Peritoneum (tissue), 1 donor: ENCODE results near the gene RBFA.

DNA sequence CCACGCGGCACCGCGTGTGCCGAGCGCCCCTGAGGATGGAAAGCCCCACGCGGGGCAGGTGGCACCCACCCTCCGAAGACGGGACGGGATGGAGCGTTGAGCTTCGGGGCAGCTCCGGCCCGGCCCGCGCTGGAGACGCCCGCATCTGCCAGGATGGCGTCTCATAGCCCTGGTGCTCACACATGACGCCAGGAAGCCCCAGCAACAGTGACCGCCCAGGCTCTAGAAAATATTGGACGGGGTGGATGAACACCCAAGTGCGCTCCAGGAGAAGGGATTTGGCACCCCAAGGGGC, 2.5 kb upstream of the NFATC1 start:
- PRO-cap: no peak

GRCh38 chr18:79394582-79394817, 1.2 kb upstream of the NFATC1 start:
- PRO-cap: no peak

DNA sequence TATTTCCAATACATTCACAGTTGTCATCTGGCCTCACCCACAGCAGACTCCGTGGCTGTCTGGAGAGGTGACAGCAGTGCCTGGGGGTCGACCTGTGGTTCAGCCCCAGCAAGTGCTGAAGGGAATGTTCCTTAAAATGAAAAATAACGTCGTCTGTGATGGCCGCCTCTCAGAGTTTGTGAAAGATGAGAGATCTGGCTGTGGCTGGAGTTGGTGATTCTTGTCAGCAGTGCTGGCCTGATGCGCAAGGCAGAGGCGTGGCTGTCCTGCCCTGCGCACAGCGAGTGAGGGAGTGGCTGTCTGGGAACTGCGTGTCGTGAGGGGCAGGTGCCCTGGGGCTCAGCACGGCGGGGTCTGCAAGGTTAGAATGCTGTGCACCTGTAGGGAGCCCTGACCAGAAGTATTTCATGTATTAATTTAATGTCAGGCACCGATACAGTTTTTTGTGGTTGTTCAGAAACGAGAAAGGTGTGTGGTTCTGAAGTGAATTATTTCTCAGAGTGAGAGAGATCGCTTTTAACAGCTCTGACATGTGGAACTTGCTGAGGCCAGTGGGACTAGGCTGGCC, 8.8 kb downstream of the NFATC1 start:
- PRO-cap: no peak

- PRO-cap: no peak
Observed at GRCh38 chr18:79432227-79432723, 36.5 kb downstream of the NFATC1 start.

GRCh38 chr18:79459255-79459867, 63.6 kb downstream of the NFATC1 start:
- PRO-cap: no peak

DNA sequence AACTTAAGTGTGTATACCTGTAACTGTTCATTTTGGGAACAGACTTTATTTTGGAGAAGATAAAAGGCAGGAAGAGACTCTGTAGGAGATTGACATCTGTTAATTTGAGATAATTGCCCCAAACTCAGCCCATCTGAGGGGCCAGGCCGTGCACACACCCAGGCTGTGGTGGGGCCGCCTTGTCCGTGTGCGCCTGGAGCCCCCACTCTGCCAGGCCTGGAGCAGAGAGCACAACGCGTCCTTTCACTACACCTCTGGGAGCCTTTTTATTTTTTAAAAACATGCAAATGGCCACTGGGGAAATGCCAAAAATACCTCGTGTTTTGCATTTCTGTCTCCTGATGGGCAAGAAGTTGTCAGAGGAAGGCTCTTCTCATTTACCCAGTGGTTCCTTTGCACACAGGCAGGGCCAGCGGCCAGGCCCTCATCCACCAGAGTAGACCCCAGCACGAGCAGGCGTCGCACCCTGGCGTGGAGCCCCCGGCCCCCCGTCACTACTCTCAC, 64.6 kb downstream of the NFATC1 start:
- PRO-cap: no peak

DNA sequence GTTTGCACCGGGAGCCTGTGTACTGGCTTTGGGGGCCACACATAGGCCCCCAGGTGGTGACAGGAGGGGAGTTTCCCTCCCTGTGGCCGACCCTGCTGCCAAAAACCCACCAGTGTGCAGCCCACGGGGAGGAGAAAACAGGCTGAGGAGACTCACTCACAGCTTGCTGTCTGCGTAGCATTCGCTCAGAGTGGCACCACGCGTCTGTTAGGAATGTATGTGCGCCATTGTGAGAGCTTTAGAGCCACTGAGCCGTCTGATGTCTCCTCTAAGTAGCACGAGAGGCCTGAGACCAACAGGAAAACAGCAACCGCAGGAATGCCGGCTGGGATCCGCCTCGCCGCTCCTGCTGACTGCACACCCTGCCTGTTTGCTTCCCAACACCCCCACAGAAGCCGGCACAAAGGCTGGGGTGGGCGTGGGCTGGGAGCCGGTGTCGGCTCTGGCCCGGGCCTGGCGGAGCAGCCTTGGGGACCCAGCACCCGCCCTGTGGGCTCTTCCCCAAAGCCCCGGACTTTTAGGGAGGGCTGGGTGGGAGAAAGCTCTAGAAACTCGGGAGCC, 89.4 kb downstream of the NFATC1 start:
- PRO-cap: no peak

DNA sequence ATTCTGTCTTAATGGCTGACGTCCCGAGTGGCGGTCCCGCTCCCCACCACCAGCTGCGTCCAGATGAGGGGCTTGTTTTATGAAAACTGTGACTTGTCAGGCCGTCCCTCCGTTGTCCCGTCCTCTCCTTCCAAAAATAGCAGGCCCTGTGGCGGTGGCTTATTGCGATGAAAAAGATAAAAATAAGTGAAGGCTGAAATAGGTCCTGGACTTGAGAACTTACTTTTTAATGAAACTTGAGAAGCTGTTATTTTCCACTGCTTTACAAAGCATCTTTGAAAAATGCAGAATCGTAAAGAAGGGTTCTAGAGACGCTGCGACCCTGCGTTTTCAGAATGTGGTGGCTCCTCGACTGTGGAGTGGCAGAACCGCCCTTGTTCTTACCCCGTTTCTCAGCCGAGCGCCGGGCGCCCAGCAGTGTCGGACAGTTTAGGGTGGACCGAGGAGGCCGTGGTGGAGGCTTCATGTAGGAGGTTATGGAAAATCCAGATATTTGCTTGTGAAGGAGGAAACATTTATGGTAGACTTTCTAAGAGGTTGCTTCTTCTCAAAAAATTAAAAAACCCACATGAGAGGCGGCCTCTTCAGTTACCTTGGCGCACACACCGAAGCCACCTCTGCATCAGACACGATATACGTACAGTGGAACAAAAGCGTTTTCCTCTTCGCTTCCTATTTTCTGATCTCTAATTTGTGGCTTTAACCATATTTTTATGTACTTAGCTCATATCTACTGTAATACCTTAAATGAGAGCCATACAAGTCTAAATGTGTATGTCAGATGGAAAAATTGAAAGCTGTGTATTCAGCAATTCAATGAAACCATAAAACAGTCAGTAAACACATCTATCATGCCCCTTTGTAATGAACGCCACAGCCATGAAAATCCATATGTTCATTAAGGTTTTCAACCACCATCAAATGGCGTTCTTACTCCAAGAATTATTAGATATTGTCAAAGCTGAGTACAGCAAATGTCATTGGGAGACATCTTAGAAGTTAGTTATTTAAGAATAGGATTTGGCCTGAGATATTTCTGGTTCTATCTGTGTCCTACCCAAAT, 120.7 kb downstream of the NFATC1 start:
- PRO-cap: no peak

DNA sequence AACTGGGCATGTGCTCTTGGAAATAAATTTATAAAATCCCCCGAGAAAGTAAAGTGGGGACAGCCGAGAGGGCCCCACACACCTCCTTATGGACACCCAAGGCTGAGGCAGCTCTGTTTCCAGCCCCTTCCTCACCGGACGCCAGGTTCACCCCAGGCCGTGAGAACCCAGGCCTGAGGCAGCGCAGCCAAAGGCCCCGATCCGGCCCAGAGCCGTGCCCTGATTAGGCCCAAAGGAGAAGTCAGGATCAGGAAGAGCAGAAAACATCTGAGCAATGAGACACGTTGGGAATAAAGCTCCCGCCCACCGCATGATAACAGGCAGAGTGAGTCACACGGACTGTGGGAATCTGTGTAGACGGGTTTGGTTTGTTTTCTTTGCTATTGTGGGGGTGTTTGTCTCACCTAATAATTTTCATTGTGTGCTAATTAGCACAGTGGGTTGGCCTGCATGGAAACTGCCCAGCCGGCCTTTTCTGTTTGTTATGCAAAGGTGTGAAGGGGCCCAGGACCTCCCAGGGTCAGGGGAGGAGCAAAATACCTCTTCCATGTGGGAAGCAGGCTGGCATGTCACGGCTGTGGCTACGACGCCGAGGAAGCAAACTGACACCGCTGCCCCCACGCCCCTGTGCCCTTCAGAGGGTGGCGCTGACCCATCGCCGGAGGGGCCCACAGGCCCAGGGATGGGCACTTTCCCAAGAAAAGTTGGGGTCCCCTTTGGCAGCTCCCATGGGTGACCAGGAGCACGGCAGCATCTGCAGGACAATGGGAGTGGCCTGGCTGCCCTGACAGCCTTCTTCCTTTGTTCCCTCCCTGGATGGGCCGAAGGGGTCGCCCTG, 68.5 kb upstream of the CTDP1 start:
- PRO-cap: no peak

- PRO-cap: no peak
Observed at GRCh38 chr18:79735110-79735617, 55.6 kb downstream of the CTDP1 start.

GRCh38 chr18:79738315-79738766, 58.7 kb downstream of the CTDP1 start:
- PRO-cap: no peak

DNA sequence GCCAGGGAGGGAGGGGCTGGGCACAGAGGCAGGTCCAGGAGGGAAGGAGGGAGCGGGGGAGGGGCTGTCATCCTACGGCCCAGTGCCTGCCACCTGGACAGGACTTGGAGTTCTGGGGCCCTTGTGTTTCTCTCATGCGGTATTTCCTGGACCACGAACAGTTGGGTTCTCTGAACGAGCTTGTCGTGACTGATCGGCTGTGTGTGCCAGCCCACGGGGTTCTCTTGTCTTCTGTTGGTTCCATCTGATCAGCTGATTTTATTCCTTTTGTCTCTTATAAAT, 46.5 kb upstream of the KCNG2 start:
- PRO-cap: no peak

DNA sequence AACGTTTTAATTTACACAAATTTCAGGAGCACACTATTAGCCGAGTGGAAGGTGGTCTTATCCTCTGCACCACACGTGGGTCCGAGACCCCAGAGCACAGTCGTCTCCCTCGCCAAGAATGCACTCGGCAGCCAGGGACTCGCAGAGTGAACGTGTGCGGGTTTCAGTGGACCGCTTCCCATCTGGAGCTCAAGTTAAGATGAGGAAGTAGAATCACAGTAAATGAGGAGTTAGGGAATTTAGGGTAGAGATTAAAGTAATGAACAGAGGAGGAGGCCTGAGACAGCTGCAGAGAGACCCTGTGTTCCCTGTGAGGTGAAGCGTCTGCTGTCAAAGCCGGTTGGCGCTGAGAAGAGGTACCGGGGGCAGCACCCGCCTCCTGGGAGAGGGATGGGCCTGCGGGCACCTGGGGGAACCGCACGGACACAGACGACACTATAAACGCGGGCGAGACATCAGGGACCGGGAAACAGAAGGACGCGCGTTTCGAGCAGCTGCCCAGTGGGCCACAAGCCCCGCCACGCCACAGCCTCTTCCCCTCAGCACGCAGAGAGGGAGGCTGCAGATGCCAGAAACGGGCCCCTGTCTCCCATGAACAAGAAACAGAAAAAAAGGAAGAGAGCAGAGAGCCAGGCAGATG, 5.5 kb upstream of the KCNG2 start:
- PRO-cap: no peak

- PRO-cap: no peak
Observed at GRCh38 chr18:79899905-79900381, 51.5 kb downstream of the SLC66A2 start.

DNA sequence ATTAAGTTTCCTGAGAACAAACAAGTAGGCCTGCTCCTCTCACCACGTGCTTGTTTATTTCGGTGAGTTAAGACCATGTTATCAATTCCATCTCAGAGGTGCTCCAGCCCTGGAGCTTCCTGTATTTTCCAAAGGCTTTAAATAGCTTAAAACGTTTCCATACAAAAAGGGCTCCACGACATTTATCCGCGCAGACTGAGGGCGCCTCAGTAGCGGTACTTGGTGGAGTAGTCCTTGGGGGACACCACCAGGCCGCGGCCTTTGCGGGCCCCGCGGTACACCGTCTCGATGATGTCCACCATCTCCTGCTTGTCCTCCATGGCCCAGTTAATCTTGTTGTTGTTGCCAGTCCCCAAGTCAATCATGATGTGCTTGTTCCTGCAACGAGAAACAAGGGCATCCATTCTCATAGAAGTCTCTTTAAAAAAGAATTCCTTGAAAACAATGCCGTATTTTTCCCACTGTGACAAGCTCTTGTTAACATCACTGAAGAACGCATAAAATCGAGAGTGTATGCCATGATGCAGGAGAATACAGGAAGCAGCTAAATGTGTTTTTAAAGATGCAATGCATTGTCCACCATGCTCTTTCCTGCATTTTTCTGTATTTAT, 9.1 kb downstream of the HSBP1L1 start:
- PRO-cap: no peak

- PRO-cap: no peak
Observed at GRCh38 chr18:80009481-80010811, 21.6 kb upstream of the TXNL4A start.

DNA sequence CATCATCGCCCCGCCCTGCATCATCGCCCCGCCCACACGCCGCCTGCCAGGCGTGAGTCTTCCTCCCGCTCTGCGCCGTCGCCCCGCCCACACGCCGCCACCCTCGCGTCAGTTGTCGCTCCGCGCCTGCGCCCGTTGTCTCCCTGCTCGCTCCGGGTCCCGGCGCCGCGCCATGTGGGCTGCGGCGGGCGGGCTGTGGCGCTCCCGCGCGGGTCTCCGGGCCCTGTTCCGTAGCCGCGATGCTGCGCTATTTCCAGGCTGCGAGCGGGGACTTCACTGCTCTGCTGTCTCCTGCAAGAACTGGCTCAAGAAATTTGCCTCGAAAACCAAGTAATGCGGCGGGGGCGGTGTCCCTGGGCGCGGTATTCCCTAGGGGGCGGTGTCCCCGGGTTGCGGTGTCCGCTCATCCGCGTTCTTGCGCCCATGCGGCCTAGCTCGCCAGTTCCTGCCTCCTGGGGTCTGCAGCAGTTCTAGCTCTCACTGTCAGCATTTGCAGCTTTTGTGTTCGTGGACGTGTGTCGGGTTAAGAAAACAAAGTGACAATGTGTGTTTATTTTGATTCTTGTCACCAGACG, at the start of gene RBFA:
Gene RBFA (plus strand): TSS at position 111 of the 575 bp plus-strand sequence.
- PRO-cap: unidirectional peak, plus-strand start at position 138 of the sequence

DNA sequence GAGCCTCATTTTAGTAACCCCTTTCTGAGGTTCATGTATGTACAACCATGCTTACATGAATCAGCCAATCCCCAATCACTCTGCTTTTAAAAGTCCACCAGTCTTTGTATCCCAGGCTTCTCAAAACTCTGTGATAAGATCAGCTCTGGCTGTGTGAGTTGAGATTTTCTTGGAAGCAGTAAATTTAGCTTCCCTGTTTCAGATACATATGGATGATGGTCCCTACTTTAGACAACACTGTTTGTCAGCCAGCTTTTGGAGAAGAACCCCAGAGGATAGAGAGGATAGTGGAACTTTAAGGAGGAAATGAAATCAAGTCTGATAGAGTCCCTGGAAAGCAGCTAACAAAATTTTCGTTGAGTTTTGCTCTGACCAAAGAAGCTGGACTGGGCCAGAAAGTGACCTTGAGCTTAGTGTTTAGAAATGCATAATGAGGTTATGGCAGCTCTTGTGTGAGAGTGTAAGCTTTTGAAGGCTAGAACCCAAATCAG, 3.7 kb downstream of the ADNP2 start:
- PRO-cap: no peak

DNA sequence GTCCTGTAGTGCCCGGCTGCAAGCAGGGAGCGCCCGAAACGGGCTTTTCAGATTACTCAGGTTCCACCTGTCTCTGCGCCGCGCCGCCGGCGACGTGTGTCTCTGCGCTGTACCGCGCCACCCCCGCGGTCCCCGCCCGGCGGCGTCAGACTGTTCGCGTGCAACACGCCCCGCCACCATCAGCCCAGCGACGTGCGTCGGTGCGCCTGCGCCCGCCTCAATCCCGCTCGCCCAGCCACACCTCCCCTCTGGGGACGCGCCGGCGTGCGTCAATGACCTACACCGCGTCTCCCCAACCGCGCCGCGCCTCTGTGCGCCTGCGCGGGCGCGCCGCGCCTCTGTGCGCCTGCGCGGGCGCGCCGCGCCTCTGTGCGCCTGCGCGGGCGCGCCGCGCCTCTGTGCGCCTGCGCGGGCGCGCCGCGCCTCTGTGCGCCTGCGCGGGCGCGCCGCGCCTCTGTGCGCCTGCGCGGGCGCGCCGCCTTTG, 15.1 kb upstream of the PARD6G start:
- PRO-cap: no peak